Pericardium fibroblast (primary cell): ENCODE measurements around the genes COL9A1 and SDHAF4.

DNA sequence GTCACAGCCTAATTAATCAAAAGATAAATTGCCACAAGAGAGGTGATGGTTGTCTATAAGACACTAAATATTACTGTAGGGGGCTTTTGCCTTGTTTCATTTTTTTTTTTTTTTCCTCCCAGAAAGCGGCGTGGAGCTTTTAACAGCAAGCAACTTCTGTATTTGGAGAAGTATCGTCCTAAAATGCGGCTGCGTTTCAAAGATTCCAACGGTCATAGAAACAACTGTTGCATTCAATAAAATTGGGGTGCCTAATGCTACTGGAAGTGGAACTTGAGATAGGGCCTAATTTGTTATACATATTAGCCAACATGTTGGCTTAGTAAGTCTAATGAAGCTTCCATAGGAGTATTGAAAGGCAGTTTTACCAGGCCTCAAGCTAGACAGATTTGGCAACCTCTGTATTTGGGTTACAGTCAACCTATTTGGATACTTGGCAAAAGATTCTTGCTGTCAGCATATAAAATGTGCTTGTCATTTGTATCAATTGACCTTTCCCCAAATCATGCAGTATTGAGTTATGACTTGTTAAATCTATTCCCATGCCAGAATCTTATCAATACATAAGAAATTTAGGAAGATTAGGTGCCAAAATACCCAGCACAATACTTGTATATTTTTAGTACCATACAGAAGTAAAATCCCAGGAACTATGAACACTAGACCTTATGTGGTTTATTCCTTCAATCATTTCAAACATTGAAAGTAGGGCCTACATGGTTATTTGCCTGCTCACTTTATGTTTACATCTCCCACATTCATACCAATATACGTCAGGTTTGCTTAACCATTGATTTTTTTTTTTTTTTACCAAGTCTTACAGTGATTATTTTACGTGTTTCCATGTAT, 7.9 kb downstream of the PTP4A1 start:
- RAMPAGE, long total RNA: no peak

DNA sequence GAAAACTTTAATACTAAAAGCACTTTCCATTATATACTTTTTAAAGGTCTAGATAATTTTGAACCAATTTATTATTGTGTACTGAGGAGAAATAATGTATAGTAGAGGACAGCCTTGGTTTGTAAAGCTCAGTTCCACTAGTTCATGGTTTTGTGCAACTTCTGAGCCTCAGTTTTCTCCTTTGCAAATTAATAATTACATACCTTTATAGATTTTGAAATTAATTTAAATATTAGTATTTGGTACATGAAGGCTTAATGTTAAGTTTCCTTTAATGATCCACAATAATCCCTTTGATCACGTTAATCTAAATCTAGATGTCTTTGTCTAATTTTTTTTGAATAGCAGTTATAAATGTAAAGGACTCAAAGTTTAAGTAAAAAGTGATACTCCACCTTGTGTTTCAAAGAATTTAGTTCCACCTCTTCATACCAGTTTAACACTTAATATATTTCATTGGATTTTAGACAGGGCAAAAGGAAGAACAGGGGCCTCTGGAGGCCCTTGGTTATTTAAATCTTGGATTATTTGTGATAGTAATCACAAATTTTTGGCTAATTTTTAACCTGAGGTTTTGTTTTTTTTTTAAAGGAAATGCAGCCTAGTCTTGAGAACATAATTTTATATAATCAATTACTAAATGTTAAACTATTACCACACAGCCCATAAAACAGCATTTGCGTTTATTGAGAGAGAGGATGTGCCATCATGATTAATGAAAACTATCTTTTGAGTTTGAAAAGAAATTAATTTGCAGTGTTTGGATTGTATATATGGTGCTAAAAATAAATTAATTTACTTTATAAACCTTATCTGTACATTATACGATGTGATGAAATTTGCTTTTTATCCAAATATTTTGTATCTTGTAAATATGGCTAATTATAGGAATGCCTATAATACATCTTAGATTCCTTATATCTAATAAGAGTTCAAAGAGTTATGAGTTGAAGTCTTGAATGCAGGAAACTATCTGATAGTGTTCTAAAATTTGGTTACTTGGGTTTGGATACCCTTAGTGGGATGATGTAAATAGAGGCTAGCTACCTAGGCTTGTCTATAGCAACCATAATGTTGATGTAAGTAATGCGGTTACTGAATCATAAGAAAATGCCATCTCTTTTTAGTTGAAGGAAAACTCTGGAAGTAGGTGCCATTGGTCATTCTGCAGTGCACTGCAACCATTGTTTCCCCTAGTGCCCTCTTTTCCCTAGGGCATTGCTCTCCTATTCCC, 9.8 kb downstream of the PTP4A1 start:
- RAMPAGE, long total RNA: no peak

DNA sequence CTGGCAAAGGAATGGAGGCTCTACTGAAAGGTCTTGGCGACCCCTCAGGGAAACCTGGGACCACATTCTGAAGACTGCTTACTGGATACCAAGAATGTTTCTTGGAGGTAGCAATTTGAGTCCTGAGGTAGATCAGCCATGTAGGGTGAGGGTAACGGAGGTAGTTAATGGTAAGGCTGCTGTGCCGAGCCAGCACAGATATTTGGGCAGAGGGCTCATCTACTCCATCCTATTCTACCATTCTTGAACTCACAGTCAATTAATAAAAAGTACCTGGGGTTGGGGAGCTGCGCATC, 400 bp upstream of the PHF3 start:
- RAMPAGE, long total RNA: no peak

DNA sequence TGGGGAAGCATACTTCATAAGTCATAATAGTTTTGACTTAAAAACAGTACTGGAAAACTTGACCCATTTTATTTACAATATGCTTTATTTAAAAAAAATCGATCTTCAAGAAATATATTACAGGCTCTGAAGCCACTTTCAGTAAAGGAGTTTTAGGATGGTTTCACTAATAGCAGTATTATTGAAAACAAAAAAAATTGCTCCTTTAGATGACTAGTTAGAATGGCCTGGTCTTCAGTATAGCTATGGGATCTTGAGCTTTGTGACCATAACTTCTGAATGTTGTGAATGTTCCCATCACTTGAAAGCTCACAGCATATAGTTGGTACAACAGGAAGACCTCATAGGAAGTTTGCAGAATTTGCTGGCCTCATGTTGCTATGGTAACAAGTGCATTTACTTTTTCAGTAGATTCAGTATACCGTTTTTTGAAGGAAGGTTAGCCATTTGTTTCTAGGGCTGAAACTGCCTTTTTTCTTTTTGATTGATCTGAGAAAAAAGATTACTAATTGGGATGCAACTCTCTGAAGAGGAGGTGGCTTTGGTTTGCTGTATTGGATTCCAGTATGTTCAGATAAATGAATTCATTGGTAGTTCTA, 8.2 kb downstream of the PHF3 start:
- RAMPAGE, long total RNA: no peak

DNA sequence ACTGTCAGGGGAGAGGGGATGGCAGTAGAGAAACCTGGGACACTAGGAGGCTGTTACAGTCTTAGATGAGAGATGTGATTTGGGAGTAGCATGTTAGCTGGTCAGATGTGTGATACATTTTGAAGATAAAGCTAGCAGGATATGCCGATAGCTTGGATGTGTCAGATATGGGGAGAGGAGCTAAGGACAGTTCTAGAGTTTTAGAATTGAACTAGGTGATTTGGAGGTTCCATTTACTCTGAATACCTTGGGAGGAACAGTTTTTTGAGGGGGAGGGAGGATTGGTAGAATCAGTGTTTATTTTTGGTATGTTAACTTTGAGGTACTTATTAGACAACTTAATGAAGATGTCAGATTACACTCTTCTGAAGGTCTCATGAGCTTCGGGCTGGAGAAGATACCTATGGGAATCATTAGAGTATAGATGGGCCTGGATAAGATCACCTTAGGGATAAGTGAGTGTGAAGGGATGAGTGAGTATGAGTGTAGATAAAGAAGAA, 41.2 kb downstream of the PHF3 start:
- RAMPAGE, long total RNA: no peak

GRCh38 chr6:63677301-63677850, 41.8 kb downstream of the PHF3 start:
- RAMPAGE, long total RNA: no peak

DNA sequence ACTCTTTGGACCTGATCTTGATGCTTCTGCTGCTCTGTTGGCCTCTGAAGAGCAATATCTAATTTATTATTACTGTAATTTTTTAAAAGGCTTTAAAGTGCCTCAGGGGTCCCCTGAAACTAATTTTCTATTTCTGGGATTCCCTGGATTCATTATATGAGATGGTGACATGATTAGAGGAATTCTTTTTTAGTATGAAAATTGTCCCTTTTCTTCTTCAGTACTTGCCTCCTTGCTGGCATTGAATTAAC, 4.2 kb downstream of the ZC3H11C start:
- RAMPAGE, long total RNA: no peak

DNA sequence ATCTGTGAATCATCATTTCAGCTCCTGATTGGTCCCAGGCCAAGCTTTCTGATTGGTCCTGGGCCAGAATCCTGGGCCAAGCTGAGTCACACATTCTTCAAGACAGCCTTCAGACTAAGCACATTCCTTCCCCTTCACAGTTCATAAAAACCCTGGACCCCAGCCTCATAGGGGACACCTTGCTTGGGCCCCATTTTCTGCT, 231.1 kb upstream of the EYS start:
- RAMPAGE, long total RNA: no peak

GRCh38 chr6:67886644-67887544, 748.2 kb upstream of the ADGRB3 start:
- RAMPAGE, long total RNA: no peak

DNA sequence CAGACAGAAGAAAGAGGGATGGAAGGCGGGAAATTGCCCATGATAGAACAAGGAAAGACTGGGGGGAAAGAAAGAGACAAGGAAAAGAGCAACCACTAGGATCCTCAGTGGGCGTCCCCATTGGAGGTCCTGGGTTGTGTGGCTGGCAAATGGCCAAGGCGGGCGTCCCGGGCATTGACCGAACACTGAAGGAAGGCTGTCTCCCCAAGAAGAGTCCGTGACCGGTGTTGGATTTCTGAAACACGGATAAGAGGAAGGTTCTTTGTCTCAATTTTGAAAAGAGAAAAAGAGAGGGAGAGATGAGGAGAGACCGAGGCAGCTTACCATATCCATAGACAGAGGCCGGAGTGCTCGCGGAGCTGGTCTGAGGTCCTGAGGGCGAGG, 746.5 kb upstream of the ADGRB3 start:
- RAMPAGE, long total RNA: no peak

DNA sequence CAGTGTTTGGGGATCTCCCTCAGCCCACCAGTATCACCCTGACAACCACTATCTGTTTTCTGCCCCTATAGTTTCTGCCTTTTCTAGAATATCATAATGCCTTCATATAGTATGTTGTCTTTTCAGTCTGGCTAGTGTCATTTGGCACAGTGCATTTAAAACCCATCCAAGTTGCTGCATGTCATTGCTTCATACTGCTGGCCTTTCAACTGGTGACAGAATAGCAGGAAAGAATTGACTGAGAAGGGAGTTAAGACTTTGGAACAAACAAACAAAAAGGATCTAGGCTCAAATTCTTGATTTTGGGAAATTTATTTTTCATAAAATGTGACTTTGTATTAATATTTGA, 4.5 kb downstream of the LMBRD1 start:
- RAMPAGE, long total RNA: no peak

DNA sequence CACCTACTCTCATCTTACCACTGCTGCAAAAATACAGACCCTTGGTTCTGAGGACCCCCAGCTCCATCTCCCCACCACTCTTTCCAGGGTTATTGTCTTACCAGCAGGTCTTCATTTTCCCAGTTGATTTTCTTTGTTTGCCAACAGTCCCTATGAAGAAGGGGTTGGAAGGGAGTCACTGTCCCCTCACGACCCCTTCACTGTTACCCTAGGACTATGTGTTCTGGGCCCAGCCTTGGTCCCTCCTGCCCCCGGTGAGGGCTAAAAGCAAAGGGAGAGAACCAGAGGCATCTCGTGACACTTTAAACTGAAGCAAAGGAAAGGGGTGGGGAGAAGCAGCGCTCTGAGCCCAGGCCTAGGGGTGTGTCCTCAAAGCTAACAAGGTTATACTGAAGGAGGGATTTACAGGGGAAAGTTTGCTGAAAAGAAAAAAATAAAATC, at the start of gene COL9A1:
Gene COL9A1 (minus strand): TSS at position 275 of the 441 bp plus-strand sequence.
- RAMPAGE, long total RNA: no peak

DNA sequence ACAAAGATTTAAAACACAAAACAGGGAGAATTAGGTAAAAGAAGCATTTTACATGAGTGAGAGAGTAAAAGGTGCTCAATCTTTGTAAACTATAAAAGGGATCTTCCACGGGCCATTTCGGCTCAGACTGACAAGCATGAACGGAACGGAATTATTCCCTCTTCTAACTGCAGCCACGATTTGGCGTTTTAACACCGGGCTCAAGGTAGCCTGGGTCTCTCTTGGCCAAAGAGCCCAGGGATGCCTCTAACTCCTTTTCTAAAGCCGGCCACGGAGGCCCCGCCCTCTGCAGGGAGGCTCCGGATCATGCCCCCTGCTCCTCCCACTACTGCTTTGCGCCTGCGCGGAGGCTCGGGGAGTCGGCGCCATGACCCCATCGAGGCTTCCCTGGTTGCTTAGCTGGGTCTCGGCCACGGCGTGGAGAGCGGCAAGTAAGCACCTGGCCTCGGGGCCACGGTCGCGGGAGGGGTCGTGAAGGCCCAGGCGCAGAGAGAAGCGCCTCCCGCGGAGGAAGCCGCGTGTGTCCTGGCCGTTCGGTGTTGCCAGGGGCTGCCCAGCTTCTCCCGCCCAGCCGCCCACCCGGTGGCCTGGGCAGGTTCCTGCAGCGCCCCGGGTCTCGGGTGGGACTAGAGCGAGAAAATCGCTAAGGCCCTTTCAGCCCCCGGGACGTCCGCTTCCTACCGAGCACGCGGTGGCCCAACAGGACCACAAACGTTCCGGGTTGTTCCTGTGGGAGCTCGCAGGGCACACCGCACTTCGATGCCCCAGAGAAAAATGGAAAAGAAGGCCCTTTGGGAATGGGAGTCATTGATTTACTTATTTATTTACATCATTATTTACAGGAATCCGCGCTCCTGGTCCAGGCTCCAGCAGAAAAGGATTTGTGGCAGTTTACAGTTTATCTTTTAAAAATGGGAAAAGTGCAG, at the start of gene SDHAF4:
Gene SDHAF4 (plus strand): TSS at position 357 of the 926 bp plus-strand sequence.
- RAMPAGE, long total RNA: start-site peak on the plus strand centred at position 353 of the sequence, 19 bp wide, 220 and 205 reads in 2 replicates

DNA sequence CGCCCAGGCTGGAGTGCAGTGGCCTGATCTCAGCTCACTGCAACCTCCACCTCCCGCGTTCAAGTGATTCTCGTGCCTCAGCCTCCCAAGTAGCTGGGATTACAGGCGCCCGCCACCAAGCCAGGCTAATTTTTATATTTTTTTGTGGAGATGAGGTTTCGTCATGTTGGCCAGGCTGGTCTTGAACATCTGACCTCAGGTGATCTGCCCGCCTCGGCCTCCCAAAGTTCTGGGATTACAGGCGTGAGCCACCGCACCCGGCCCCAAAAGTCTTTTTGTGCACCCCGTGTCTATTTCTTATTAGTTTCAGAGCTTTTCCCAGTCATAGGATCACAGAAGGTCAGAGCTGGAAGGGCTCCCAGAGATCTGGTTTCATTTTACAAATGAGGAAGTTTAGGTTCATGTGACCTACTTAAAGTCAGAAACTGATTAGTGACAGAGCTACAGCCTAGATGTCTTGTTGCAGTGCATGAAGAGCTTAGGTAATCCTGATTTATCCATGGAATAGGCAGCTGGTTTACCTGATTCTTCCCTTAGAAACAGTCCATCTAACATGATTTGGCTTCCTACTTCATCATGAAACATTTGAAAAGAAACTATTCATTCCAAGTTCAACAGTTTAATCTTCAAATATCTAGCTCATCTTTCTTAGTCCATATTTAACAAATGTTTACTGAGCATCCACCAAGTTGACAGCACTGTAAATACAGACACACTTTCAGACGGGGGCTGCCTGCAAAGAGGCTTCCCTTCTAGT, 1.5 kb upstream of the OGFRL1 start:
- RAMPAGE, long total RNA: no peak

GRCh38 chr6:71324202-71324556, 35.6 kb downstream of the OGFRL1 start:
- RAMPAGE, long total RNA: no peak

- RAMPAGE, long total RNA: no peak
These were observed 115.6 kb downstream of the OGFRL1 start for GRCh38 chr6:71404073-71404674.

DNA sequence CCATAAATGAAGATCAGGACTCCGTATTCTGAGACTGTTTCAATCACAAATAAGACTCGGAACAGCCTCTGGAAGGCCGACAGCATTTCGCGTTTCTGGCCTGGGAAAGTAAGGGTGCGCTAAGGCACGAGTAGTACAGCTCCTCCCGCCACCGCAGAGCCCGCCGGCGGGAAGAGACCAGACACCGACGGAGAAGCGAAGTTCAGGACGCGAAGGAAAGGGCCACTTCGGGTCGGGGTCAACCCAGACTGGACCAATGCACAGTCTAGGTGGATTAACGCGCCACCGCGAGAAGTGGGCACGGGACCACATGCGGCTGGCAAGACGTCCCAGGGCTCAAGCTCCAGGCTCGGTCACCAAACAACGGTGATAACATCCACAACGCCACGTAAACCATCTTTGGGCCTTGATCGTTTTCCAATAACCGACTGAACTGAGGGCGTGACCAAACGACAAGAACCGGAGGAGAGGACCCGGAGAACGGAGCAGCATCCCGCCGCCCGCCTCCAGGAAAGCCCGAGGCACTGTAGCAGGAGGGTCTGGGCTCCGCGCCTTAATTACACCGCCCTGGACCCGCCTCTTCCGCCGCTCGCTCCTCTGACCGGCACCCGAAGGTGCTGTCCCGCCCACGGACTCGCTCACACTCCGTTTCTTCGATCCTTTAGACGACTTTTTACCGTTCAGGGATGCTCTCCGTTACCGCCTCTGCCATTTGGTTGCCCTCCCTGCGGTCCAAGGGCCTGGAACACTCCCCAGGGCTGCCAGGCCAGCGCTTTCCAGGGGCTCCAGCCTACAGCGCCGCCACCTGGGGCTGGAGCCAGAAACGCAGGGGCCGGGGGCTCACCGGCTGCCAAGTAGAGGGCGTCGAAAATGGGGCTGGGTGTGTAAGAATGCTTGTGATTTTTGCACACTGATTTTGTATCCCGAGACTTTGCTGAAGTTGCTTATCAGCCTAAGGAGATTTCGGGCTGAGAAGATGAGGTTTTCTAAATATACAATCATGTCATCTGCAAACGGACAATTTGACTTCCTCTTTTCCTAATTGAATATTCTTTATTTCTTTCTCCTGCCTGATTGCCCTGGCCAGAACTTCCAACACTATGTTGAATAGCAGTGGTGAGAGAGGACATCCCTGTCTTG, 44.1 kb downstream of the DPPA5 start:
- RAMPAGE, long total RNA: start-site peak on the minus strand centred at position 538 of the sequence, 54 bp wide, 18 and 11 reads in 2 replicates

- RAMPAGE, long total RNA: no peak
These were observed 27.8 kb downstream of the DDX43 start for GRCh38 chr6:73422376-73422831.

DNA sequence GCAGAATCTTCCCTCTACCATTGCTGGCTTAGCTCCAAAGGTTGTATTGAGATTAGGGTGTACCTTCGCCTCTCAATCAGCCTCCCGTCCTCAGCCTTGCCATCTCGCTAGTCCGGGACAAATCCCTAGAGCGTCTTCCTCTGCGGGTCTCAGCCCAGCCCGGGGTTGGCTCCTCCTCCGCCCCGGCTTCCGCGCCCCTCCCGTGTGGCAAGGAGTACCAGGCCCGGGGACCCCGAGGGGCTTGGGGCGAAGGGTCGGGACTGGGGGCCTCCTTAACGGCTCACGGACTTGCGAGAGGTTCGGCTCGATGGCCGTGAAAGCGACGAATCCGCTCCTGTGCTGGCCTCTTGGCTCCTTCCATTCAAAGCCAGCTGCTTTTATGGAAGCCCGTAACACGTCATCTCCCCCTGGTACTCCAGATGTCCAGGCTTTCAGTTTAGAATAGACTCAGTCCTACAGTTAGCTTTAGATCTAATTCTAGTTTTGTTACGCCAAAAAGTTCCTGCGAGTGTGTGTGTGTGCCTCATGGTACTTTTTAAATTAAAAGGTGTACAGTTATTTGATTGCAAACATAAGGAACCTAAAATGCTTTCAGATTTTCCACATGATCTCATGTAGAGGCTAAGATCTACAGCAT, 730 bp upstream of the EEF1A1 start:
- RAMPAGE, long total RNA: start-site peak on the minus strand centred at position 155 of the sequence, 93 bp wide, 125 and 84 reads in 2 replicates

DNA sequence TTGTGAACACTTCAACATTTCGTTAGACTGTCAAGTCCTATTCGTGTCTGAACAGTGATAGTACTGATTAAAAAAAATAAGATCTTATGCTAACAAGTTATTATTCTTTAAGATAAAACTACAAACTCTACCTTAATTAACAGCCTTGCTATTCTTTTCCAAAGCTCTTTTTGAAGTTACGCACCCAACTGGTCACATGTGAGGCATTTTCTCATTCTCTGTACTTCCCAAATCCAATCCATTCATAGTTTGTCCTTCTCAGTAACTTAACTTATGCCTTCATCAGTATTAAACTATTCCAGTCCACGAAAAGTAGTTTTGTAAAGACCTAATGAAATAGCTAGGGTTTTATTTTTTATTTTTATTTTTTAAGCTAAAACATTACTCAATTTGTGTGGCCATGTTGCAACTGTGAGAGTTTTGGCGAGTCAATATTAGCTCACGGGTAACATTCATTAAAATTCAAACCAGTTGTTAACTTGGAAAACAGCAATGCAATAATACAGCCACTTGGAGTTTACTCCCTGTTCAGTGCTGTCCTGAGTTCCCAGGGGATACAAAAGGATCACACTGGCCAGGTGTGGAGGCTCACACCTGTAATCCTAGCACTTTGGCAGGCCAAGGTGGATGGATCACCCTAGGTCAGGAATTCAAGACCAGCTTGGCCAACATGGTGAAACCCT, 27.8 kb upstream of the EEF1A1 start:
- RAMPAGE, long total RNA: no peak